ENCODE data around the gene MEIS2.

DNA sequence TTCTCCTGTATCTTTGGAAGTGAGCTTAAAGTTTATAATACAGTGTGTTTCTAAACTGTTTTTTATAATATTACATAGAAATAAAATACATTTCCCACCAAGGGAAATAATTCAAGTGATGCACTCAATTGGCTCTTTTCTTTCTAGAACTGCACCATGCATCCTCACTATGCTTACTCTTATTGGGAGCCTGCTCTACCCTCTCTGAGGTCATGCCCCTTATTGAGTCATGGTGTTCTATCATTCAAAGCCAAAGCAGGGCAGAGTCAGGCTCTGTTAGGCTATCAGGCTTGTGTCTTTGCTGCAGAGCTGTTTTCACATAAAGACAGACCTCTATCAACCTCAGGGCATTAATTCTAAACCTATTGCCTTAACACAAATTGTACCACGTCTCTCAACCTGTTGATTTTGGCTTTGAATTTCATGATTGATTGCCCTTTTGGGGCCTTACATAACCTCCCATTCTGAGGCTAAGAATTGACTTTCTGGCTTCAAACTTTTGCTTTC lies 221.2 kb upstream of the NANOGP8 start:
- PRO-cap: no peak
- RAMPAGE, long total RNA: no peak

- PRO-cap: no peak
- RAMPAGE, long total RNA: no peak
These were observed 3.4 kb upstream of the CDIN1 start for GRCh38 chr15:36575910-36576536.

DNA sequence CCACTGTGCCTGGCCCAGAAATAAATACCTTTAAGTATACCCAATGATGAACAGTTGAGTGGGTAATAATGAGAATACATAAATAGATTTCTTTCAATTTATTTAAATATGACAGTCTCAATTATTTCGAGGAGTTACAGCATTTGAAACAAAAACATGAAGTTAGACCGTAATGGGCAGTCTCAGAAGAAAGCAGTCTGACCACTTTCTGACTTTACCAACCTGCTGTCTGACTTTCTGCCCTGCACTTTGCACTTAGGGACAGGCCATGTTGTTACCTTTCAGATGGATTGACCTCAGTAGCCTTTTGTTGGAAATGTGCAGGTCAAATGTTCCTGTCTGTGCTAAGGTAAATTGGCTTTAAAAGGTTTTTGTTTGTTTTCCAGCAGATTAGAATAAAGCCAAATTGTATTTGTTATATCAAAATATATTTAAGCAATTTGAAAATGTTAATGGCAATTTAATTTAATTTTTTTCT lies 67.9 kb downstream of the CDIN1 start:
- PRO-cap: no peak
- RAMPAGE, long total RNA: no peak

GRCh38 chr15:36969237-36969789 lies 131.0 kb downstream of the MEIS2 start:
- PRO-cap: no peak
- RAMPAGE, long total RNA: no peak

DNA sequence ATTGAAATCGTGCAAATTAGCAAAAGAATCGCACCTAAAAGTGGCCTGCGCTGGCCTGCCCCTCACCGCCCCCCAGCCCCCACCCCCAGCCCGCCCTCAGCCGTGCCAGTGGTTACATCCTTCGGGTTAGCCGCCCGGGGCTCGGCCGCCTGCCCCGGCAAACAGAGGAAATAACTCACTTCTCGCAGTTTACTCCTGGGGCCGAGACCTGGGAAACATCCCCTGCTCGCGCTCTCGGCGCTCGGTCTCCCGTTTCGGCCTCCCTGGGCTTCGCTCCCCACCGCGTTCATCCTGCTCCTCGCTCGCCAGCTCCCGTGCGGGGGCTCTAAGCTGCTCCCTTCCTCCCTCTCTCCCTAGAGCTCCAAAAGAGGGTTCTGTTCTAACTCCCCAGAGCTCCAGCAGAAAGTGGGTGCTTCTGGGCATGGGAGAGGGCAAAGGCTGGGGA lies 5.2 kb downstream of the MEIS2 start:
- PRO-cap: unidirectional peak, plus-strand start at position 198 of the sequence
- RAMPAGE, long total RNA: no peak

DNA sequence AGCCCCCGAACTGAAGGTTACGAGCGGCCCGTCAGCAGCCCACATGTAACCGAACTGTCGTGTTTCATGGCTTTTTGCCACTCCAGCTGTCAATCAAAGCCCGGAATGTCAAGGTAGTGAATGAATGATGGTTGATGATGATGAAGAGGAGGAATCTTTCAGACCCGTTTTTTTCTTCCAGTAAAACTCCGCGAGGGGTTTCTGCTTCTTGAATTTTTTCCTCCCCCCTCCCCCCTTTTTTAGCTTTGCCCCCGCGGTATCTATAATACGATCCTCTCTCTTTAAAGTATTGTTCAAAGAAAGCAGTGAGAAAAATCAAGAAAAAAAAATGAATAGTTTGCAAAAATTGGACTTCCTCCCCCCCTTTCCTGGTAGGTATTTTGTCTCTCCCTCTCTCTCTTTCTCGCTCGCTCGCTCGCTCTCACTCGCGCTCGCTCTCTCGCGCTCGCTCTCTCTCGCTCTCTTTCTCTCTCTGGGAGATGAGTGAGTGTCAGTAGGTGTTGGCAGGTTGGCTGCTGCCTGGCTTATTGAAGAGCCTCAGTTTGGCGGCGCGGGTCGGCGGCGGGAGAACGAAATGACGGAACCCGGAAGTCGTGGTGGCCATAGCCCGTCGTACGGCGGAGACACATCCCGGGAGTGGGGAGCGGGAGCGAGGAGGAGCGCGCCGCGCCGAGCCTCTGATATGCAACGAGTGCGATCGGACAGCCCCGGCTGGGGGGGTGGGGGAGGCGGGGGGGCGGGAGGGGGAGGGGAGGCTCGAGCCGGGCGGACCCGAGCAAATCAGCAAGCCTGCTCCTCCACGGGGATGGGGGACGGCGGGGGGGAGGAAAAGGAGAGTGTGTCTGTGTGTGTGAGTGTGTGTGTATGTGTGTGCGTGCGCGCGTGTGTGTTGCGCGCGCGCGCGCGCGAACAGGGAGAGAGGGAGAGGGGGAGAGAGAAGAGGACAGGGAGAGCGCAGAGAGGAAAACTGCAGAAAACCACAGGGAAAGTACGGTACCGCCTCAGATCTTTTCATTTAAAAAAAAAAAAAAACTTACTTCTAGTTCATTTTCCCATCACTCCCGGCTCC lies at the start of gene MEIS2:
Gene MEIS2 (minus strand): TSS at position 695 of the 1,069 bp plus-strand sequence.
- PRO-cap: unidirectional peak, minus-strand start at position 56 of the sequence; bidirectional peak, plus-strand start at position 633 of the sequence, minus-strand start at position 689 of the sequence; bidirectional peak, plus-strand start at position 915 of the sequence, minus-strand start at position 807 of the sequence
- RAMPAGE, long total RNA: start-site peak on the minus strand centred at position 593 of the sequence, 137 bp wide, 117 and 273 reads in 2 replicates

- PRO-cap: bidirectional peak, plus-strand start at chr15:37107351, minus-strand start at chr15:37107410
- RAMPAGE, long total RNA: no peak
These were observed 6.6 kb upstream of the MEIS2 start for GRCh38 chr15:37106575-37107763.

DNA sequence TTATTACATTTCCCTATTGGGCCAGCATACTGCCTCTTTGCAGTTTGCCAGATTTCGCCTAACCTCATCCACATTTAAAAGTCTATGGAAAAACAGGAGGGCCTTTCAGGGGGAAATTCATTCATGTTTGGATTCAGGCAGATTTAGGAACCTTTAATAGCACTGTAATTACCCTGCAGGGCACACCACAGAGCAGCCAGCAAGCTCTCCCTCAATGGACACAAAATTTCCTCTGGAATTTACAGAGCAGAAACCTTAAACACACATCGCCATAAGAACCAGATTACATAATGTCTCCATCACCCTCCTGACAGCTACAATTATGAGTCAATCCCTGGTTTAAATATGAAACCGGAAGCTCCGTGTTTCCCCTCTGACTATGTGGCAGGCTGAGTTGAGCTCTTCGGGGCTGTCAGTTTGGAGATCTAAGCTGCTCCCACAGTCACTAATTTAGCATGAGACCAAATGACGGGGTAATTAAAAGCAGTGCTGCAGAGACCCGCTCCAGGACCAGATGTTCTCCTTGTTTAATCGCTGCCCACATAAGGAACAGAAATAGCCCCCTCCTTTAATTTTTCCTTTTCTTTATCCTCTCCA lies 134.6 kb downstream of the TMCO5A start:
- PRO-cap: no peak
- RAMPAGE, long total RNA: no peak

DNA sequence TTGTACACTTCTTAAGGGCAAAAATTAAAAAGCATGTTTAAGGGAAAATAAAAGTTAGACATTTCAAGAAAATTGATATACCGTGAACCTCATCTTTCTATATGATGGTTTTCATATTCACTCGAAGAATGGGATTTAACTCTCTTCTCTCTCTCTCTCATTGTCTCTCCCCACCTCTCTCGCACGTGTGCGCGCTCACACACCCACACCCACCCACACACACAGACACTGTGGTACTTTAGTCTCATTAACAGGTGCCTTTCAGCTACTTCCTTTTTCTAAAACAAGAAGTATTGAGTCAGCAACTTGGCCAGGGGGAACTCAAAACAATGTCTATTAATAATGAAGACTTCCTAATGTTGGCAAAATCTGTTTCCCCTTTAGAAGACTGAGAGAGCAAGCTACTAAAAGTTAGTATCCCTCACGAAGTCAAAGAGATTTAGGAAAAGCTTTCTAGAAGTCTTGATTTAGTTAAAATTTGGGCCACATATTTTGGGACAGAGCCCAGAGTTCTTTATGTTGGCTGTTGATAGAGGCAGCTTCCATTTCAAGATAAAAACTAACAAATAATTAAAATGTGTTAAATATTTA lies 150.7 kb downstream of the TMCO5A start:
- PRO-cap: no peak
- RAMPAGE, long total RNA: no peak

GRCh38 chr15:38130616-38131306 lies 121.9 kb upstream of the SPRED1 start:
- PRO-cap: no peak
- RAMPAGE, long total RNA: no peak

GRCh38 chr15:38134157-38134880 lies 118.3 kb upstream of the SPRED1 start:
- PRO-cap: no peak
- RAMPAGE, long total RNA: no peak

- PRO-cap: no peak
- RAMPAGE, long total RNA: no peak
These were observed 10.1 kb downstream of the SPRED1 start for GRCh38 chr15:38262700-38263086.

DNA sequence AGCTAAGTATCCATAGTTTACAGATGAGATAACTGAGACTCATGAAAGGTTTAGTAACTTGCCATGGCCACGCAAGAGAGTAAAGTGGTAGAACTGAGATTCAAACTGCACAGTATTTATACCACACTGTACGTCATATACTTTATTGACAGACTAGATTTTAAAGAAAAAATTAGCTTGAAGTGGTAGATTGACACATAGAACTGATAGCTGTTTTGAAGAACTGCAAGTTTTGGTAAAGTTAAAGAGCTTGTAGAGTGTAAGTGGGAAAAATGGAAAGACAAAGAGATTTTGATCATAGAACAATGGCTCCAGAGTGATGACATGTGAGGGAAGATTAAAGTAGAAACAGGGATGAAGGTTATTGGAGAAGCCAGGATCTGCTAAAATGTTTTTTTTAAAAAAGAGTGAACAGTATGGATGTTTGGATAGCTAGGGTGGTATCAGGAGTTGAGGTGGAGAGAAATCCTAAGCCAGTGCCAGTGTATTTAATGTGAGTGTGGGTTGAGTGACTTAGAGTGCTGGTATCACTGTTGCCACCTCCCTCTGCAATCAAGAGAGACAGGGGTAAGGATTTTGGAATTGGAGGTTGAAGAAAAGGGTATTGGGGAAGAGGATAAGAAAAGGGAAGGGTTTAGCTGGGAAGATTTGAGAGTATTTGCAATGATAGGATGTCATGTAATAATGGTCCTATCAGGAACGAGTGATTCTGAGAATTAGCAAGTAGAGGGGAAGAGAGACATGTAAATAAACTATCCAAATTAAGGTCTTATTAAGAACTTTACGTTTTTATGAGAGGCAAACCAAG lies 11.7 kb downstream of the SPRED1 start:
- PRO-cap: no peak
- RAMPAGE, long total RNA: no peak

GRCh38 chr15:38497385-38498616 lies 43.9 kb downstream of the FAM98B start:
- PRO-cap: no peak
- RAMPAGE, long total RNA: no peak

DNA sequence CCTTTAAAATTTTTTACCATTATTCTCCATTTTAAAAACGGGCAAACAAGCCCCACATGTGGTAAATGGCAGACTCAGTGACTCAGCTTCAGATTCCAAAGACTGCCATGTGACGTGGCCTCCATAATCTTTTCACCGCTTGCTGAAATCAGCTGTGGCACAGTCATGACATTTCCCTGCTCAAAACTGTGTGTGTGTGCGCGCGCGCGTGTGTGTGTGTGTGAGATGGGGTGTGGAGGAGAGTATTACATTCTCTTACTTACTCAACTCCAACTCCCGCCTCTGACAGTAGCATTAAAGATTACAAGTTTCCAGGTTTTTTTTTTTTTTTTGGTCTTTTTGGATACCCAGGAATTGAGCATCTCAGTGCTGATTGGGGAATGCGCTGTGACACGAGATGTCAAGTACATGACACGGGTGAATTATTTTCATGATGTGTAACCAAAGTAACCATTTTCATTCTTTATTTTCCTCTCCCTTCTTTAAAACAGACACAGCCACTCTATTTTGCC lies 16.9 kb downstream of the RASGRP1 start:
- PRO-cap: no peak
- RAMPAGE, long total RNA: no peak

- PRO-cap: no peak
- RAMPAGE, long total RNA: no peak
These were observed 6.8 kb downstream of the RASGRP1 start for GRCh38 chr15:38557704-38558377.

- PRO-cap: no peak
- RAMPAGE, long total RNA: no peak
These were observed 4.7 kb downstream of the RASGRP1 start for GRCh38 chr15:38559810-38560342.

- PRO-cap: no peak
- RAMPAGE, long total RNA: no peak
These were observed 46.3 kb upstream of the RASGRP1 start for GRCh38 chr15:38610673-38611627.

DNA sequence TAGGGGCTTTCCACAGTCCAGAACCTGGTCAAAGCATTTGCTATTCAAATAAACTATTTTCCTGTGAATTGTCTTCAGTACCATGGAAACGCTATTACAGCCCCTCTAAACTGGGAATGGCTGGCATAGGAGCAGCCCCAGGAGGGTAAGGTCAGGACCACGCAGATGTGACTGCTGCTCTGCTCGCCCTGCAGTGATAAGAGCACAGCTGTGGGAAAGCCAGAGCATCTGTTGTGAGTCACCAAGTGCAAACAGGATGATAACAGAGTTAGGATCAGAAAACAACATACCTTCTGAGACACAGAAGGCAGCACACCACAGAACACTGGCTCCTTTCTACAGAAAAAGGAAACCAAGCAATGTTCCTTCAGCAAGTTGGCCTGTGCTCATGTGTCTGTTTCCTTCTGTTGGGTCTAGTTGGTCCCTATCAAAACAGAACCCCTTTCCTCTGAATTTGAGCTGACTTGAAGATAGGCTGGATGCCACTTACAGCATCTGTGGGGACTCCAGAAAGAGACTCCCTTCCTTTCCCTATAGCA lies 440.9 kb upstream of the THBS1 start:
- PRO-cap: no peak
- RAMPAGE, long total RNA: no peak

DNA sequence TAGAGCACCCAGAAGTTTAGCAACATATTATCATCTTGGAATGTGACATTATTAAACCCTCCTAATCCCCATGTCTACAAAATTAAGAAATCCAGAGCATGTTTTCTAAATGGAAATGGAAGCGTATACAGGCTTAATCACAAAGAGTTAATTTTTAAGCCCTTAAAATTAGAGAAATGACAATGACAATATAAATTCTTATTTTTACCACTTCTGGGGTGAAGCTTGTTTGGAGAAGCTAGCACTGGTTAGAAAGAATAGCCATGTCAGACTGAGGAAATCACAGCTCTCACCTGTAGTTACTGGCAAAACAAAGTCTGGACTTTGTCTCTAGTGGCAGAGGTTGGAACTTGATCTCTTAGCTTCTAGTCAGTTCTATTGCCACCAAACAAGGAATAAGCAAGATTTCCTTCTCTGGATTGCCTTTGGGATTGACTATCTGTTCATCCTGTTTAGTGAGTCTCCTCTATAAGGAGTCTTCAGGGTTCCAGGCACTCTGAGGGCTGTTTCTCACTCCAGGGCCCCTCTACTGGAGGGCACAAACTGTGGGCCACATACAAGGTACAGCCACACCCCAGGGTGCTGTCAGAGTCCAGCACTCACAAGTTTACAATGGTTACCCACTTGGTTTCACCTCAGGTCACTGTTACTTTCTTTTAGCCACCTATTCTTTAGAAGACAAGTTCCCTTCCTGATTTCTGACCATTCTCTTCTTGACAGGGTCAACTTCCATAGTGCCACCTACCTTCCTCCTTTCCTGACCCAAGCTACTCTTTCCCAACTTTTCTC lies 426.7 kb upstream of the THBS1 start:
- PRO-cap: no peak
- RAMPAGE, long total RNA: no peak

Measured in urinary bladder (tissue), 3 donors.